Thoracic aorta (tissue), 1 donor: ENCODE measurements around the genes EAPP and BAZ1A.

- RAMPAGE, long total RNA = no peak
These were observed 78.8 kb downstream of the ARHGAP5 start for GRCh38 chr14:32155652-32156586.

GRCh38 chr14:32428121-32428714 lies 99.1 kb downstream of the AKAP6 start:
- RAMPAGE, long total RNA = no peak

DNA sequence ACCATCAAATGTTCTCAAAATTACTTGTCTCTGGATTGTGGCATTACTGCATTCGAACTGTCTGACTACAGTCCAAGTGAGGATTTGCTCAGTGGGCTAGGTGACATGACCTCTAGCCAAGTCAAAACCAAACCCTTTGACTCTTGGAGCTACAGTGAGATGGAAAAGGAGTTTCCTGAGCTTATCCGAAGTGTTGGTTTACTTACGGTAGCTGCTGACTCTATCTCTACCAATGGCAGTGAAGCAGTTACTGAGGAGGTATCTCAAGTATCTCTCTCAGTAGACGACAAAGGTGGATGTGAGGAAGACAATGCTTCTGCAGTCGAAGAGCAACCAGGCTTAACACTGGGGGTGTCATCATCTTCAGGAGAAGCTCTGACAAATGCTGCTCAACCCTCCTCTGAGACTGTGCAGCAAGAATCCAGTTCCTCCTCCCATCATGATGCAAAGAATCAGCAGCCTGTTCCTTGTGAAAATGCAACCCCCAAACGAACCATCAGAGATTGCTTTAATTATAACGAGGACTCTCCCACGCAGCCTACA lies 216.2 kb downstream of the AKAP6 start:
- RAMPAGE, long total RNA = no peak

DNA sequence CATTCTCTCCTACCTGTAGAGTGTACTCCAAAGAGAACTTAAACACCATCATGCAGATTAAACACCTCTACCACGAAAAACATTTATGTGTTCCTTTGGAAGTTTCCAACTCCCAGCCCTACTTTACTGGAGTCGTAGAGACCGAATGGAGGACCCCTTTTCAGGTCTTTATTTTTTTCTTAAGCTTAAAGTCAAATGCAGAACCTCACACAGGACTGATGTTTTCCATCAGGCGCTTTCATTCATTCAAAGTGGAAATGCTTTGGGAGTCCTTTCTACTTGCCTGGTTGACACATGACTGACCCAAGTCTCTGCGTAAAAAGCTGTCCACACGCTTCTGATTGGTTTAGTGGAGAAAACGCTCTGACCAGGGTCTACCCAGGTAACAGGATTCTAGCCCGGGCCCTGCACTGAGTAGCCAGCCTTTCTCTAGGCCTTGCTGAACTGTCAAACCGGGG lies 1.1 kb upstream of the NPAS3 start:
- RAMPAGE, long total RNA = no peak

- RAMPAGE, long total RNA = no peak
These were observed 105.4 kb downstream of the NPAS3 start for GRCh38 chr14:33044117-33044463.

DNA sequence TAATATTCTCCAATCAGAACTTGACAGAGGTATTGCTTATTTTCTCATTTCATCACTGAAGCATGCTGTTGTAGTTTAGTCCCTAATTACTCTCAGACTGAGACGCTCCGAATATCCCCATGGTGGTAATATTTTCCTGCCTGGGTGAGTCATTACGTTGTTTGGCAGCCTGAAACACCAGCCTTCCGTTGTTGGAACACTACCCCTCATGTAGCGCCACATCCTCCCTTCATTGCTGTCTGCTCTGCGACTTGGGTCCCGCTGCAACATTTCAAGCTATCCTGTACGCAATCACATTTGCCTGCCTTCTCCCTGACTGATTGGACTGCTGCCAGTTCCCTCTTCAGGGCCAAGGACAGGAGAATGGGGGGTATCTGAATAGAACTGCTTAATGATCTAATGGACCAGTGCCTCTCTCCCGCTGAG lies 369.1 kb downstream of the NPAS3 start:
- RAMPAGE, long total RNA = no peak

- RAMPAGE, long total RNA = no peak
These were observed 386.1 kb downstream of the EGLN3 start for GRCh38 chr14:33564601-33565347.

- RAMPAGE, long total RNA = no peak
These were observed 360 bp upstream of the EGLN3 start for GRCh38 chr14:33951320-33951547.

DNA sequence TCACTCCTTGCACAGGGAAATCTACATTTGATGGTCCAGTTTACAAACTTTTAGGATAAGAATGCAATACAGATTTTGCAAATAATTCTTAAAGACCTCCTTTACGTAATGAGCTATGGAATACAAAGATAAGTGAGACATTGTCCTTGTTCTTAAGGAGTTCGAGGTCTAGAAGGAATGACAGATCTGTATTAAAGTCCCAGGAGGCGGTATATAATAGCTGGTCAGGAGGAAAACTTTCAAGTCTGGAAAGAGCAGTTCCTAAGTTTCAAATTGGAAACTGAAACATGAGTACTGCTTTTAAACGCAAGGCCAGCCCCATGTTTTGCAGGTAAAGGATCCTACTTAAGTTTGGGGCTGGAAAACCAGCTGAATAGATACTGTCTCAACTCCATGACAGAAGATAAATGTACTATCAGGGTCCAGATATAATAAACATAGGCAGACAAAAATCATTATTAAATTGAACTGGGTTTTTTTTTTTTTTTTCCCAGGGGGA lies 68.8 kb upstream of the EGLN3 start:
- RAMPAGE, long total RNA = no peak

DNA sequence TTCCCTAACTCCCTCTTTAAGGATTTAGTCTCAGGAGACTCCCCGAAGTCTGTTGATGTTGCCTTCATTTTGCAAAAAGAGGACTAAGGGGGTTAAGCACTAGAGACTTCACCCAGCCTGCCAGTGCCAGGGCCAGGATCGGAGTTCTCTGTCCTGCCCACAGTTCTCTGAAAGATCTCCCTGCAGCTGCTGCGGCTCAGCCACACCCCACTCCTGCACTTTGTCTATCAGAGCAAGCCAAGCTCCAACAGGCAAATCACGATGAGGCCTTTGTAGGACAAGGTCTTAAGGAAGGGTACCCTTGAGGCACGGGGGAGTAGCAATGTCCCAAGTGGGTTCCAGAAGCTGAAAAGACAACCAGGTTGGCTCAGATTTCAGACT lies 148.8 kb upstream of the EGLN3 start:
- RAMPAGE, long total RNA = no peak

GRCh38 chr14:34538991-34540188 lies at the start of gene EAPP:
Gene EAPP, minus strand, starts transcription at chr14:34539701.
- RAMPAGE, long total RNA = start-site peak on the minus strand at chr14:34539666-34539738, 510 reads

- RAMPAGE, long total RNA = no peak
These were observed 1.2 kb downstream of the SNX6 start for GRCh38 chr14:34628694-34629183.

DNA sequence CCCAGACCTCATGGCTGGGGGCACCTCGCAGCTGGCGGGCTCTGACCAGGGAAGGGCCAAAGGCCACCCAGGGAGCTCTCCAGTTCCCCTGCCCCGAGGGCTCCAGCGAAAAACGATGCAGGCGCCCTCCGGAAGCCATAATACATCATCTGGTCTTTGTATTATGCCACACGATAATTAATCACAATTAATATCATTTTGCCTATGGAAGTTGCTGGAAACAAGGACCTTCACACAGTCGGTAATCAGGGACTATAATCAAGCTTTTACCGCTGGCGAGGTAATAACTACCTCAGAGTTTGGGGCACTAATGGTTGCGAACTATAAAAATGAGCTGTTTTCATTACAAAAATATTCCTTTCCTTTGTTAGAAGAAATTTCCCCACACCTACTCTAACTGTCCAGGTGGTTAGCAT lies 394 bp upstream of the SNX6 start:
- RAMPAGE, long total RNA = no peak

- RAMPAGE, long total RNA = start-site peak on the minus strand at chr14:34875260-34875333, 96 reads
These were observed at the start of gene BAZ1A for GRCh38 chr14:34875207-34875714. Gene BAZ1A, minus strand, starts transcription at chr14:34875360.

DNA sequence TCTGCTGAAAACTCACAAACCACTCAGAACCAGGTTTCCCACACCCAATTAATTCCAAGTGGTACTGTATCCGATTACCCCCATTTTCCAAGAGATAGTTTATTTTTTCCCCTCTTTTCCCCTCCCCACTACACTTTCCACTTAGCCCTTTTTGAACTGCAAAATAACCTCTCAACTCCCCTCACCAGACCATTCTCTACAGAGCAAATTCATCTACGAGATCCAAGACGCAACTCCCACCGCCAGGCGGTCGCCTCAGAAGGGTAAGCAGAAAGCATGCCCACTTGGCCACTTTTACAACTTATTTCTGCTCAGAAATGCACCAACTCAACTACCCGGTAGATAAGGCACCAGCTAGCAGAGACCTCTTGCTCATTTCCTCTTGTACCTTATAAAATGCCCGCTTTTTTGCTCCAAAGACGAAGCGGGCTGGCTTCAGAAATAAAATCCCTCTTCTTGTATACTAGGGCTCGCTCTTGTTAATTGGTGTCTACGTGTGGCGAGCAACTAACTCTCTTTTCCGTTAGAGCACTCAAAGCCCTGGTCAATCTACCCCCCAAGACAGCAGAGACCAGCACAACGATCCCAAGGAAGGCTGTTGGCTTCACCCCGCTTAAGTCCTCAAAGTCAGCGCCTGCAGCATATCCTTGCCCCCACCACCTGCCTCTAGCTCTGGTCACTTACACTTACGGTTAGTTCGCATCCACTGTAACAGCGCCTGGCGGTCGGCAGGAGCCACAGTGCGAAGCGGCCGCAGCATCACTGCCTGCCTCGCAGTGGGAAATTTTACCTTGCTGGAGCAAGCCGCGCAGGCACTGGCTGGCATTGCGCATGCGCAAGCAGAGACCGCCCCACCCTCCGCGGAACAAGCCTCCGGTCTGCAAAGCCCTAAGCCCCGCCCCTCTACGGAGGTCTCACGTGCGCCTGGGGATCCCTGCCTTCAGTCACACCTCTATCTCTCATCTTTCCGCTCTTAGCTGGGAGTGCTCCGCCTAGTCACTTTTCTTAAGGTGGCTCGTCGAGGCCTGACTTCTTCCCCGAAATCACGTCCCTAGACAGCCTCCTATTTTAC lies 716 bp upstream of the SRP54 start:
- RAMPAGE, long total RNA = start-site peak on the minus strand centred at position 805 of the sequence, 88 bp wide, 60 reads

GRCh38 chr14:34999395-34999804 lies 16.6 kb downstream of the SRP54 start:
- RAMPAGE, long total RNA = no peak

- RAMPAGE, long total RNA = no peak
These were observed 6.0 kb upstream of the PSMA6 start for GRCh38 chr14:35286185-35286620.

- RAMPAGE, long total RNA = no peak
These were observed 4.7 kb upstream of the PSMA6 start for GRCh38 chr14:35287204-35288161.

DNA sequence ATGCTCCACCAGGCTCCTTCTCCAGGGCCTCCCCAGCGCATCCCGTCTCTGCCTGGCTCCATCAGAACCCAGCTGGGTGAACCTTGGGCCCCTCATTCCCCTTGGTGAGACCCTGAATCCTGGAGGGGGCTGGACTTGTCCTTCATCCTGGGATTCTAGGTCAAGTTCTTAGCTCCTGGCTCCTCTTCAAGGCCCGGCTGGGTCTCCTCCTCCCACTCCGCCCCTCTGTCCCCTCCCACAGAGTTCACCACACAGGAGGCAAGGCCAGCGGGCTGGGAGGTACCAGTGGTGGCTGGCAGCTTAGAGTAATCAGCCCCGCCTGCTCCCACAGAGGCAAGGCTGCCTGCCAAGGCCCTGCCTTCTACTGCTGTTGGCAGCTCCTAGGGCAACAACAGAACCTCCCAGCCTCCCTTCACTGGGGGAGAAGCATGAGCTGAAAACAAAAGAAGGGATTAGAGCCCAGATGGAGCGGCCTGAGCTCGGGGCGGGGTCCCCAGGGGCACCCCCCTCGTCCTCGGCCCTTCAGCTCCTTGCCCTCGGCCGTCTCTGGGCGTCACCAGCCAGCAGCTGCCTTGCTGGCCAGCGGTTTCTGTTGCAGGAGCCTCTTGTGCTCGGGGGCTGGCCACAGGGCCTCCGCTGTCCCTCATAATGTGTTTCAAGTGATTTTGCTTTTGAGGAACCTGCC lies 49.4 kb downstream of the PSMA6 start:
- RAMPAGE, long total RNA = no peak

DNA sequence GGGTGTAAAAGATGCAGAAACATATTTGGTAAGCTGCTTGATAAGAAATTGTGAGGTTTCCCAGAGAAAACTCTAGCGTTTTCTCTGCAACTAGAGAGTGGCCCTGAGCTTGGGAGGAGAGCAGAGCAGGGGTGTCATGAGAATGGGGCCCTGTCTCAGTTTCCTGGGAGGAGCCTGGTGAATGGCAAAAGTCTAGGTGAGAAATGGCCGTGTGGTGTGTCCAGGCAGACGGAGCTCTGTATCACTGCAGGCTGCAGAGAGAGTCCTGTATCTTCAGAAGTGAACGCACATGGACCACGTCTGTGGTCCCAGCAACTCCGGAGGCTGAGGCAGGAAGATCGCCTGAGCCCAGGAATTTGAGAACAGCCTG lies 51.2 kb downstream of the NFKBIA start:
- RAMPAGE, long total RNA = no peak